Breast (tissue), 4 donors: Measurements from ENCODE around the gene CADM2.

- PRO-cap, 3 experiments: peak in 3 of 3 experiments; most common plus-strand start chr3:84958991 (in 3)
- RRBS: 2% methylated on average over 19 of the region's 49 CpGs
Measured at GRCh38 chr3:84958439-84959226, at the start of gene CADM2. Gene CADM2, plus strand, starts transcription at chr3:84958989.

DNA sequence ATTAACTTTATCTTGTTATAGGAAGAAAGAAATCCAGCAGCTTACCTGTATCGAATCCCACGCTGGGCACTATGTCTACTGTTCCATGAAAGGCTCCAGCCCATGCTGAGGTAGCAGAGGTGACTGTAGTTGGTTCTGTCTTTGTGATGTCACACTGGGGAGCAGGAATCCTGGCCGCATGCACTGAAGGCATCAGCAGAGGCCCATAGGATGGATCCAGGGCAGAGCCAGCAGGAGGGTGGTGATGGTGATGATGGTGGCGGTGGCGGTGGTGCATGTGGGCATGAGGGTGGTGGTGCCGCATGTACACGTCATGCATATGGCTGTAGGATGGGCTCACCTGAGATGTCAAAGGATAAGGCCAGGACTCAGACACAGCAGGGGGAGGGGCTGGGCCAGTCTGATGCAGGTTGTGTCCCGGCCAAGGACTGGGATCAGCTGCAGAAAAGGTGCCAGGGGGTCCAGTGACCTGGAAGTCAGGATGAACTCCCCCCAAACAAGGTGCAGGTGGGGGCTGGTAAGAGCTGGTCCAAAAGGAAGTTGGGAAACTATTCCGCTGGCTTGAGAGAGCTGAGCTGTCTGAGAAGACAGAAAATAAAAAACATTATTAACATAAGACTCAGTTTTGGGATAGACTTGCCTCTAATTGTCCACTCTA is 22.3 kb downstream of the VGLL3 start:
- PRO-cap, 3 experiments: no peak in any of the 3 experiments
- RRBS: no CpG with 5 or more reads among the region's 9 CpGs

DNA sequence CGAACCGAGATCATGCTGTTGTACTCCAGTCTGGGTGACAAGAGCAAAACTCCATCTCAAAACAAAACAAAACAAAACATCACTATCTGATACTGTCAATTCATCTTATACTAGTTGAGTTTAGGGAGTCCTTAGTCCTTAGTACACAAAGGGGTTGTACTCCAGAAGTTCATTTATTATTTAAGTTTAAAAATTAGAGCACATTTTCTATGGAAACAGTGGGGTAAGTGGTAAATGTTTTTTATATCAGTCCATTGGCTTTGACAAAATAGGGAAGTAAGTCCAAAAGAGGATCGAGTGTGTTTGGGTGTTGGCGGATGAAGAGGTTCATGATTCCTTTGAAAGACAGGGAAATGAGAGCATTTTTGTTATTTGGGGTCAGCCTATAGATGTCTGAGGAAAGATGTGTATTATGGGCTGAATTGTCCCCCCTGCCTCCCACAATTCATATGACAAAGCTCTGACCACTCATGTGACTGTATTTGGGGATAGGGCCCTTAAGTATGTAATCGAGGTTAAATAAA is 9.7 kb downstream of the CHMP2B start:
- PRO-cap, 3 experiments: no peak in any of the 3 experiments
- RRBS: no CpG with 5 or more reads among the region's 5 CpGs

DNA sequence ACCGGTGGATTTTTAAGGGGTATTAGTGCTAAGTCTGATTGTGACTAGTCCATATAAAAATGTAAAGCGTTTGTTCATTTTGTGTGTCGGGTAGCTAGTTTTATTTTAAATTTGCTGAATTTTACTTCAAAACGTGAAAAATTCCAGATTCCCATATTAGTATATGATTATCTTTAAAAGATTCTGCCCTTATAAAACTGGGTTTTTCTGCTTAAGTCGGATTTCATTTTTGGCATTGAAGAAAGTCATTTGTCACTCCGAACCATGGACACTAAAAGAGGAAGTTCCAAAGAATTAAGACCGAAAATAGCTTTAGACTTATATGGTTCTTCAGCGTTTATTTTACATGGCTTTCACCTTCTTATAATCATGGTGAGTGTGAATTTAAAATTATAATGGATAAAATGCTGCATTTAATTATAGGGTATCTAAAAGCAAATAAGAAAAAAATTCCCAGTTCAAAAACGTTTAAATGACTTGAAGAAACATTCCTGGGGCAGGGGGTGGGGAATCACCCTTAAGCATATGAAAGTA is 1.0 kb downstream of the C3orf38 start:
- PRO-cap, 3 experiments: no peak in any of the 3 experiments
- RRBS: no CpG with 5 or more reads among the region's 9 CpGs

DNA sequence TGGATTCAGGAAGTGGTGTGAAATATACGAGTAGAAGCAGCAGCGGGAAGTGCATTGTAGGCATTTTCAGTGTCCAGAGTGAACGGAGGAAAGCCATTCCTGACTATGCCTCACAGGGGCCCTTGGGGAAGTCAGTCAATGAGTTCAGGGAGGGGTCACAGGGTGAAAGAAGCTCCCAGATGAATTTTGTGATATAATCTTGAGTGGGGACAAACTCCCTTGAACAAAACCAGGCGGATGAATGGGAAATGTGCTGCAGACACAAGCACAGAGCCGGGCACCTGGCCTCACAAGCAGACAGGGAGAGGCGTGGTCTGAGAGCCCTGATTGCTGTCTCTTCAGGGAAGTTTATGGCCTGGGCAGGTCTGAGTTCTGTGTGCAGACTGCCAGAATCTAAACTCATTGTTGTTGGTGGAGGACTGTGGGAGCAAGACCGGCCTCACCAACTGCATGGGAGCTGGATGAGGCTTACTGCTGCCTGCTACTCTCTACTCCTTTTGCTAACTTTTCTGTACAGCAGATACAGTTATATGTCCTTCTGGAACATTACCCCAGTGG is 591.8 kb downstream of the EPHA3 start:
- PRO-cap, 3 experiments: no peak in any of the 3 experiments
- RRBS: no CpG with 5 or more reads among the region's 7 CpGs

- PRO-cap, 3 experiments: no peak in any of the 3 experiments
- RRBS: no CpG with 5 or more reads among the region's 4 CpGs
Measured at GRCh38 chr3:89925873-89926346, 818.5 kb downstream of the EPHA3 start.

DNA sequence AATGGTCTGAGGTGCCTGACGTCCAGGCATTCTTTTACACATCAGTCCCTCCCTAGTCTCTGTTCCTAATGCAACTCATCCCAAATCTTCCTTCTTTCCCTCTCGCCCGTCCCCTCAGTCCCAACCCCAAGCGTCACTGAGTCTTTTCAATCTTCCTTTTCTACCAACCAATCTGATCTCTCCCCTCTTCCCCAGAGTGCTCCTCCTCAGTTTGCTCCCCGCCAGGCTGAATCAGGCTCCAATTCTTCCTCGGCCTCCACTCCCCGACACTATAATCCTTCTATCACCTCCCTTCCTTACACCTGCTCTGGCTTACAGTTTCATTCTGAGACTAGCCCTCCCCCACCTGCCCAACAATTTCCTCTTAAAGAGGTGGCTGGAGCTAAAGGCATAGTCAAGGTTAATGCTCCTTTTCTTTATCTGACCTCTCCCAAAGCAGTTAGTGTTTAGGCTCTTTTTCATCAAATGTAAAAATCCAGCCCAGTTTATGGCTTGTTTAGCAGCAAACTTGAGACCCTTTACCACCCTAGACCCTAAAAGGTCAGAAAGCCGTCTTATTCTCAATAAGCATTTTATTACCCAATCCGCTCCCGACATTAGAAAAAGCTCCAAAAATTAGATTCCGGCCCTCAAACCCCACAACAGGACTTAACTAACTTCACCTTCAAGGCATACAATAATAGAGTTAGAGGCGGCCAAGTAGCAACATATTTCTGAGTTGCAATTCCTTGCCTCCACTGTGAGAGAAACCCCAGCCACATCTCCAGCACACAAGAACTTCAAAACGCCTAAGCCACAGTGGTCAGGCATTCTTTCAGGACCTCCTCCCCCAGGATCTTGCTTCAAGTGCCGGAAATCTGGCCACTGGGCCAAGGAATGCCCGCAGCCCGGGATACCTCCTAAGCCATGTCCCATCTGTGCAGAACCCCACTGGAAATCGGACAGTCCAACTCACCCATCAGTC is 34.2 kb downstream of the PROS1 start:
- PRO-cap, 3 experiments: no peak in any of the 3 experiments
- RRBS: no CpG with 5 or more reads among the region's 17 CpGs

DNA sequence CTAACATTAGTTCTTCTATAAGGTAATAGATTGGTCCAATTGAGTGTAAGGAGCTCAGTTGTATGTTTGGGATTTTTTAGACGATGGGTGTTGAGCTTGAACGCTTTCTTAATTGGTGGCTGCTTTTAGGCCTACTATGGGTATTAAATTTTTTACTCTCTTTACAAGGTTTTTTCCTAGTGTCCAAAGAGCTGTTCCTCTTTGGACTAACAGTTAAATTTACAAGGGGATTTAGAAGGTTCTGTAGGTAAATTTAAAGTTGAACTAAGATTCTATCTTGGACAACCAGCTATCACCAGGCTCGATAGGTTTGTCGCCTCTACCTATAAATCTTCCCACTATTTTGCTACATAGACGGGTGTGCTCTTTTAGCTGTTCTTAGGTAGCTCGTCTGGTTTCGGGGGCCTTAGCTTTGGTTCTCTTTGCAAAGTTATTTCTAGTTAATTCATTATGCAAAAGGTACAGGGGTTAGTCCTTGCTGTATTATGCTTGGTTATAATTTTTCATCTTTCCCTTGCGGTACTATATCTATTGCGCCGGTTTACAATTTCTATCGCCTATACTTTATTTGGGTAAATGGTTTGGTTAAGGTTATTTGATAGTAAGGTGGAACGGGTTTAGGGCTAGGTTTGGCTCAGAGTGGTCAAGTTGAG is 196.7 kb upstream of the EPHA6 start:
- PRO-cap, 3 experiments: no peak in any of the 3 experiments
- RRBS: no CpG with 5 or more reads among the region's 12 CpGs

DNA sequence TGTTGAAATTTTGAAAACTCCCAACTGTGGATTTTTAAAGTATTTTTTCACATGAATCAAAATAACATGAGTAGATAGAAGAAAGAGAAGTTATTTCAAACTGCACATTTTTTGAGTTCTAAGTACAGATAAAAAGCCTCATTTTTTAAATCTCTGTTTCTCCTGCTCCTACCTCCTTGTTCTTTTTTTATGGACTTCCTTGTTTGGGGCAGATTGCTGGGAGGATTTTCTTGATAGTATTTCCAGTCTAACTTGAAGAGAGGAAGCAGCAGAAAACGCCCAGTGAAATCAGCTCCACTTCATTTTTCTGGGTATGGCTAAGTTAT is 70.7 kb downstream of the RIOX2 start:
- PRO-cap, 3 experiments: no peak in any of the 3 experiments
- RRBS: no CpG with 5 or more reads among the region's 1 CpG

DNA sequence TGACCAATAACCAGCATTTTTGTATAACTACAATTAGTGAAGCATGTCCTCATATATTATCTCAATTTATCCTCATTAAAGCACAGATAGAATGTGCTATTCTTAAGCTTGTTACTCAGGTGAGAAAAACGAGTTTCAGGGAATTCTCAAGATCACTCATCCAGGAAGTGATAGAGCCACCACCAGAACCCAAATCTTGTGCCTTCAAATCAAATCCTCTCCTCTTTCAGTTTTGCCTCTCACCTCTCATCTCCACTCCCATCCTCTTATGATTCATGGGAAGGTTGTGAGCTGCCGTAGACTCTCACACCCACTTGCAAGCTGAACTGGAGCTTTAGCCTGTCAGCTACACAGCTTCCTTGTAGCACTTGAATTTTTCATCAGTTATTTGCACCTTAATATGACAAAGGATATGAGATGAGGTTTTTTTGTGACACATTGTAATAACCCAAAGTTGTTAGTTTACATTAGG is 25.5 kb downstream of the GPR15 start:
- PRO-cap, 3 experiments: no peak in any of the 3 experiments
- RRBS: no CpG with 5 or more reads among the region's 2 CpGs

GRCh38 chr3:98563392-98564294 is 29.8 kb downstream of the CPOX start:
- PRO-cap, 3 experiments: no peak in any of the 3 experiments
- RRBS: no CpG with 5 or more reads among the region's 4 CpGs

DNA sequence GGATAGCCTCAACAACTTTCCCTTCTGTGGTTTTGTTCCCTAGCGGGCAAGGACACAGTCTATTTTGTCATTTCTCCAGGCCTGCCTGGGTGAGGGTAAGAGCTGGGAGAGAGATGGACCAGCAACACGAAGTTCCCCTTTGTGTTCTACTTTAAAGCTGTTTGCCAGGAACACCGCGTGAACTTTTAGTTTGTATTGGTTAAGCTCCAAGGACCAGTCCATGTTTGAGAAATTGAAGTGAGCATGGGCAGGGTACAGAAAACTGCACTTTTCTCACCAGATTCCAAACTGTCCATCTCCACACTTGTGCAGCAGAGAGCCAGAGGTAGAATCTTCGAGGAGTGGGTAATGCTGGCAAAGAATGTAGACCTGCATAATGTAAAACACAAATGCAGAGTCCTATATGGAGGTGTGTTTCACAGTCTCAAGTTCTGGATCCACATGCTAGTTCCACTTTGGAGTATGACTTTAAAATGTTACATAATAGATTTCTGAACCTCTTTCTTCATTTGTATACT is 21.1 kb downstream of the ST3GAL6 start:
- PRO-cap, 3 experiments: no peak in any of the 3 experiments
- RRBS: no CpG with 5 or more reads among the region's 5 CpGs

DNA sequence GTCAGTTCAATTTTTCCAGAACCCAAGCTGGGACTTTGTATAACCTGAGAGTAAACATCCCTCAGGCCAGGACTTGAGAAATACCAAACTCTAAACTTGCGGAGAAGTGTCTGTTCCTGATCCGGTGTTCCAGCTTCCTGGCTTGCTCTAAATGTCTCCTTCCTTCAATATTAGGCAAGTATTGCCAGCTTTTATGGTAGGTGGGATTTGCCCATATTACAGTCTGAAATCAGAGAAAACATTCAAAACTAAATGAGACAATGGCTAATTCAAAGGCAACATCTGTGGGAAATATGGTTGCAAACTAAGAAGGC is 88.4 kb upstream of the COL8A1 start:
- PRO-cap, 3 experiments: no peak in any of the 3 experiments
- RRBS: no CpG with 5 or more reads among the region's 2 CpGs

GRCh38 chr3:99843552-99844167 is 26.0 kb downstream of the CMSS1 start:
- PRO-cap, 3 experiments: no peak in any of the 3 experiments
- RRBS: no CpG with 5 or more reads among the region's 8 CpGs

DNA sequence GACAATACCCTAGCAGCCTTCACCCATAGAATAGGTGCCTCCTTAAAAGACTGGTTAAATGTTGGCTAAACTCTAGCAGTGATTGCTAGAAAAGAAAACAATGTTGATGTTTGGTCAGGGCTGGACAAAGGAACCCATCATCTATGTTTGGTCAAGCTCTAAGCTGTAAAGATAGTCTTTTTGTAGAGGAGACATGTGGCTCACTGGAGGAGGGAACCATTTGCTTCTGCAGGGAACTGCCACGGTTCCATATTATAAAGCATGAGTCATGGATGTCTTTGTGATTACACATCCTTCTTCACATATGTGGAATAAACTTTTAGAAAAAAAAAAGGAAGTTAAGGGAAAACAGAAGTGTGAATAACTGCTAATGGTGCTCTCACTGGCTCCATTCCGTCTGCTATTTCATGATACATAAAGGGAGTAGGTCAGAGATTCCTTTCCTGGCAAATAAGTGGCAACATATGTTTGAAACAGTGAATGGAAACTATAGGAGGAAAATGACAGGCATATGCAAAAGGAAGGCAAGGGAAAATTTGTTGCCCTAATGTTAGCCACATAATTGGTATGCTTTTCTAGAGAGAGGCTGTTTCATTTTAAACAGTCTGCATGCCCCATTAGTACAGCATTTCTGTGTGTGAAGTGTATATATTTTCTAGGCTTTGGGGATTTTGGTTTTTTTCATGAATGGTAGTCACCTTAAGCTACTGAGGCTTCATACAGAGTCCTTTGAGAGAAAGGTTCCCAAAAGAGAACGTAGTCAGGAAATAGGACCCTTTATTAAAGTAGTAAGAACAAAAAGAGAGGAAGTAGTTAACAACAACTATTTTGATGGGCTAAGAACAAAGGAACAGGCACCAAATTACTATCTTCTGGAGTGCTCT is 78.4 kb downstream of the CMSS1 start:
- PRO-cap, 3 experiments: no peak in any of the 3 experiments
- RRBS: no CpG with 5 or more reads among the region's 3 CpGs

GRCh38 chr3:99935424-99935968 is 117.8 kb downstream of the CMSS1 start:
- PRO-cap, 3 experiments: no peak in any of the 3 experiments
- RRBS: no CpG with 5 or more reads among the region's 4 CpGs

DNA sequence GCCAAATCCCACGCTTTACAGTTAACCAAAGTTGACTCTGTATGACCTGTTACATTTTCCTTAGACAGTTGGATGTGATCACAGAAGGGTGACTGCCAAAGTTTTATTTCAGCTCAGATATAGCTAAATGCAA is 73.4 kb downstream of the FILIP1L start:
- PRO-cap, 3 experiments: no peak in any of the 3 experiments
- RRBS: no CpG with 5 or more reads among the region's 1 CpG

- PRO-cap, 3 experiments: peak in 2 of 3 experiments; most common plus-strand start chr3:100041672 (in 2); most common minus-strand start chr3:100041425 (in 1)
- RRBS: no CpG with 5 or more reads among the region's 1 CpG
Measured at GRCh38 chr3:100041231-100041831, 73.0 kb downstream of the FILIP1L start.

DNA sequence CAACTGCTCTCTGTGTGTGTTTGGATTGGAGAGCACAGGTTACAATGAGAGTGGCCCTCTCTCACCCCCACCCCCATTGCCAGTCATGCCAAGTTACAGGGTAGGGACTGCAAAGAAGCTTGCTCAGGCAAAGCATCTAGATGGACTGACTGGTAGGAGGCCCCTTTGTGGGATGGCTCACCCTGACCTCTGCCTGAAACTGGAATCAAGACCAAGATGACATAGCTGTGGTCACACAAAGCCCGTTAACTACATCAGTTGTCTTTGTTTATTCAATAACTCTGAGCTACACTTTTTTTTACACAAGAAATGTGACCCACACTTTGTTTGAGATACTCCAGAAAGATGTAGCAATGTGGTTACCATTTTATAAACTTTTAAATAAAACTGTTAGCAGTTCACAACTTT is 10.2 kb downstream of the FILIP1L start:
- PRO-cap, 3 experiments: no peak in any of the 3 experiments
- RRBS: no CpG with 5 or more reads among the region's 1 CpG

DNA sequence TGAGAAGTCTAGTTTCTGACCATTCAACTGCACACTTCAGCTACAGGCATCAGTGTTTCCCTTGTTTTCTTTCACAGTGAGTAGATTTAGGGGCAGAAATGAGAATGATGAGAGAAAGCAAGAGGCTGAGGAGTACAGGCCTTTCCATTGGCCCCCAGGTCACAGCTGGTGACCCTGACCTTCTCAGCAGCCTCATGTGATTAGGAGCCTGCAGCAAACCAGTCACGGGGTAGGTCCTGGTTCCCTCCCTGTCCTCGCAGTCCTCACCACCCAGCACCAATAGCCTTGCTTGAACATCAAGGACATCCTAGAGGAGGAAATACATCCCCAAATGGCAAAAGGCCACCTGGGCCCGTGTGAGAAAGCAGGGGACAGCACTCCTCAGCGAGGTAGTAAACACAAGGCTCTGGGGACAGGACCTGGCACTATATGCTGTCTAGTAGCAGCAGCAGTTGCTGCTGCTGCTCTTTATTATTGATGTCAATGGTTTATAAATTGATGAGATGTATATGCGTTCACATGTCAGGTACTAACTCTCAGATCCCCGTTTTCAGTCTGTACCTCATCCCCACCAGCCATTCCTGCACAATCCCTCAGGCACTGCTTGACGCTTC is 10.2 kb upstream of the FILIP1L start:
- PRO-cap, 3 experiments: no peak in any of the 3 experiments
- RRBS: no CpG with 5 or more reads among the region's 7 CpGs